ENCODE data around the genes TWNK and LDB1.

GRCh38 chr10:100912375-100912823, 364 bp upstream of the SLF2 start:
- PRO-cap = bidirectional peak, plus-strand start at chr10:100912963, minus-strand start at chr10:100912772

- PRO-cap = unidirectional peak, plus-strand start at chr10:100985626
Observed at GRCh38 chr10:100984692-100985887, 2.2 kb downstream of the MRPL43 start.

GRCh38 chr10:100987097-100988110, at the start of gene TWNK:
TWNK (plus strand) TSS chr10:100987543.
- PRO-cap = bidirectional peak, plus-strand start at chr10:100987555, minus-strand start at chr10:100987497

DNA sequence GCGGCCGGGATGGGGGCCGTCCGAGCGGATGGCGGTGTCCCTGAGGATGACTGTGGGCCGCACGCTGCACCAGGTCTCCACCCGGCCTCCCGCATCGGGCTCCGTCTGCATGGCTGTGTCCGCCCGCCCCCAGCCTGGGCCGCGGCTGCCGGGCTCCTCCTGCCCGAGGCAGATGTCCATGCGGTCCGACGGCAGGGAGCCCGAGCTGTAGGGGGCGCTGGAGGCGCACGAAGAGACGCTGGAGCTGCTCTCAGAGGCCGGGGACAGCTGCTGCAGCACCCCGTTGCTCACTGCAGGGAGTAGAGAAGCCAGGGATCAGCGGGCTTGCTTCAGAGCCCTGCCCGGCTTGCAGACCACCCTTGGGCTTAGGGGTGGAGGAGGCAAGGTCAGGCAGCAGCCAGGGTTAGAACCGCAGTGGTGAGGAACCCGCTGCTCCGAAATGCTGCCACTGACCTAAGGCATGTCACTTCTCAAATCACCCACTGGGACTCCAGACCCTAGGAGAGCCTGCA, 11.9 kb downstream of the PDZD7 start:
- PRO-cap = no peak

DNA sequence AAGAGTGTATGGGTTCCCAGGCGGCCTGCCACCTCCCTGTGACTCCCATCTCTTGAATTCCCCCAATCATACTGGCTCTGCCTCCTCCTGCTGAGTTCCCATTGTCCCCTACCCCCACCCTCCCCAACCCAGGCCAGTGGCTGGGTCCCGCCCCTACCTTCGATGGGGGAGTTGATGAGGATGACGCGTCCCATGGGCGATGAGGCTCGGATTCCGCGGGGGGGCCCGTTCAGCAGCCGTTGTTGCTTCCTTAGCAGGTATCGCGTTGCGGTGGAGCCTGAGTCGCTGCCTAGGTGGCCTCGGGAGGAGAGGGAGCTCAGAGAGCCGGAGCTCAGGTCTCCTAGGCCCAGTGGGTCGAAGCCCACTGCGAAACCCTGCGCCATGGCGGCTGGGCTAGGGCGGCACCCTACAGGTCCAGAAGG, 1.1 kb downstream of the PDZD7 start:
- PRO-cap = no peak

GRCh38 chr10:101095271-101095914, 33.6 kb downstream of the KAZALD1 start:
- PRO-cap = no peak

- PRO-cap = no peak
Observed at GRCh38 chr10:101134833-101135525, 3.9 kb downstream of the TLX1 start.

GRCh38 chr10:101136556-101137092, 5.5 kb downstream of the TLX1 start:
- PRO-cap = no peak

GRCh38 chr10:101397196-101397533, 43.2 kb downstream of the BTRC start:
- PRO-cap = no peak

DNA sequence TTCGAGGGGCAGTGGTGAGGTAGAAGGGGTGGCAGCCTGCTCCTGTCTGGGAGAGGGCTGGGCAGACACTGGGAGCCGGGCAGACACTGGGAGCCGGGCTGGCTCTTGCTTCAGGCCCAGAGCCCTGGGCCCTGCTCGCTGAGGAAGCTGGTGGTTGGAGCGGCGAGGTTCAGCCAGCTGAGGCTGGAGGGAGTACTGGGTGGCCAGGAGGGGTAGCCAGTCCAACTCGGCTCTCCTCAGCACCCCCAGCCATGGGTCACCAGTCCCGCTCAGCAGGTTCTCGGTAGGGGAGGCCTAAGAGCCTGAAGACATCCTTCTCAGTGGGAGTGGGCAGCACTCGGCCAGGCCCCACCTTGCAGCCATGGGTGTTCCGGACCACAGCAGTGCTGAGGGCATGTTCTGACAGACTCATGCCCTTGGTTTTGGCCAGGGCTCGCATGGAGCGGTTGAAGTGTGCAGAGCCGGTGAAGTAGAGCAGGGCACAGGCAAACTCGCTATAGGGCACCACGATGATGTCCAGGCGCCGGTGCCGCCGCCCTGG, 8.8 kb downstream of the POLL start:
- PRO-cap = no peak

DNA sequence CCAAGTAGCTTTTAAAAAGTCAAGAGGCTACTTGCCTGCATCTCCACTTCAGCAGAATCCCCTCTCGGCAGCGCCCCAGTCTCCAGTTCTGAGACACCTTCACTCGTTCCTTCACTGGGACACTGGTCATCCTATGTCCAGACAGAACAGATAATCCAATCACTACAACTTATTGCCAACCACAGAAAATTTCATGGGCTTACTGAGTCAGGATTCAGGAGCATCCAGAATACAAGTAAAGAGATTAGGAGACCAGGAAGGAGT, 18.7 kb downstream of the FBXW4 start:
- PRO-cap = no peak

DNA sequence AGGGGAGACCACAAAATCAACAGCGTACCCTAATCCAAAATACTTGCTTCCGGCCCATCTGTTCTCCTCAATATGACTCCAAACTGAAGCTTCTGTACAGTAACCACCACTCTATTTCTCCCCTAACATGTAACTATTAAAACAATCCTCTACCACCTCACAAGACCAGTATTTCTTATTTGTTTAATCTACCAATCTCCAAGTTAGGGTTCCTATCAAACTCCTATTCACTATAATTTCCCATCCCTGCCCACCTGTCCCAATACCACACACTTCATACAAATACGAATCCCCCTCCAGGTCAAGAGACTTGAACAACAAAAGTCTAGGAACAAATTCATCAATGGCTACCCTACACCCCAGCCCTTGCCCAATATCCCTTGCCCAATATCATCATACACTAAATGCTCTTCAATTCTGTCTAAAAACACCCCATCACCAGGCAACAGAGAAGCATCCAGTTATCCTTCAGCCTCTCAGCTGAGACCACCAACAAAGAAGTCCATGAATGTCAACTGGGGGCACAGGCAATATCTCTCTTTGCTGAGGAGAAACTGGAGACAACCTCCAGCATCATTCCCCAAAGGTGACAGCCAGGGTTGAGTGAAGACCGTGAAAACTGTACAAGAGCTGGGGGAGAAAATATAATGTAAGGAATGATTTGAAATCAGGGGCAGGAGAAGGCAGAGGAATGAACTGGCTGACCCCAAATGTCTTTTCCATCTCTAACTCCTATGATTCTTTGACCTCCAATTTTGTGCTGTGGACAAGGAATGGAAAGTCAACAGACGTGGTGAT, 7.4 kb downstream of the FBXW4 start:
- PRO-cap = no peak

- PRO-cap = no peak
Observed at GRCh38 chr10:101781262-101781811, 1.9 kb downstream of the NPM3 start.

DNA sequence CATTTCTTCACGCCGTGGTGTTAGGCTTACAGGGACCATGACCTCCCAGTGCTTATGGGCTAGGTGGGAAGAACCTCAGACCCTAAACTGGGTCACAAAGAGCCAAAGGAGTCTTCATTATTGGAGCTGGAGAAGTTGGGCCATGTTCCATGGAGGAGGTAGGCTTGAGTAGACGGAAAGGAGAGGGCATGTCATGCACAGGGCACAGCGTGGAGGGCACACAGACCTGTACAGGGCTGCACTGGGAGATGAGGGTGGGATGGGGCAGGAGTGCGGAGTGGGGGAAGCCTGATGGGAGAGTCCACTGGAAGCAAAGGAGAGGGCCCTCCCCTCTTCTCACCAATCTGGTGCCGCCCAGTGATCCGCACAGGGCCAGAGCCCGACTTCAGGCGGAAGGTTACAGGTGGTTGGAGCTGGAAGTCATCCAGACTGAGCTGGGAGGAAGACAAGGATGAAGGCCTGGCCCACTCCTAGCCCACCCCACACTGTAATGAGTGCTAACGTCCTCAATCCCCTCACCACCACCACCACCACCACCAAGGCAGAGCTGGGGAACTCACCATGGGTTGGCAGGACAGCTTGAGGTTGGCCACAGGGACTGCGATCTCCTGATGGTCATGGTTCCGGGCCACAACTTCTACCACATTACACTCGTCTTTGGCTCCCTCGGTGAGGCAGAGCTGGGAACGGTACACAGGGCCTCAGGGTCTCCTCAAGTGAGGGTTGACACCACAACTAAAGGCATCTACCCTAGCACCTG, 1.1 kb downstream of the NPM3 start:
- PRO-cap = no peak

DNA sequence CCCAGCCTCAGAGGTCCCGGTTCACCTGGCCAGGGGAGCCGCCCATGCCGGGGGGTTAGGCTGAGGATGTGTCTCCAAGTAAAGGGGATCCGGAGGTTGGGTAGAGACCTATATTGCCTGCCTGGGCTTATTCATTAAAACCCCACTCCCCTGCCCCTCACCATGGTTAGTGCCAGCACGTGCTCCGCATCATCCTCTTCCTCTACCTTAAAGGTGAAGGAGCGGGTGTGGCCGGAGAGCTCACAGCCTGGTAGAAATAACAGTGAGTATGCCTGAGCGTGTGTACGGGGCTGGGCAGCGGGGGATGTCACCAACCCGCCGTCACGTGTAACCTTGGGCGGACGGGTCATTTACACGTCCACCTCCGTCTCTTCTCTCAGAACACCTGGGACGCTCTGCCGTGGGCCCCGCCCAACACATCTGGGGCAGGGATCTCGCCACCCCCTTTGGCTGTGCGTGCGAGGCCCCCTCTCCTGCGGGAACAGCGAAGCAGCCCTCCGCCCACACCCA, 513 bp downstream of the NPM3 start:
- PRO-cap = no peak

DNA sequence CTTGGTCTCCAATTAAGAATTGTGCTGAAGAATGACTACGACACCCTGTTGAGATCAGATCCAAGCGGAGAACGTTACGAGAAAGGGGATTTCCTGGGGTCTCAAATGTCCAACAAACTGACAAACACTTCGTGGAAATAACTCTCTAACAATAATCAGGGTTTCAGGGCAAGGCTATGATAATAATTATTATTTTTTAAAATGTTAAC, 10.6 kb upstream of the NPM3 start:
- PRO-cap = no peak

DNA sequence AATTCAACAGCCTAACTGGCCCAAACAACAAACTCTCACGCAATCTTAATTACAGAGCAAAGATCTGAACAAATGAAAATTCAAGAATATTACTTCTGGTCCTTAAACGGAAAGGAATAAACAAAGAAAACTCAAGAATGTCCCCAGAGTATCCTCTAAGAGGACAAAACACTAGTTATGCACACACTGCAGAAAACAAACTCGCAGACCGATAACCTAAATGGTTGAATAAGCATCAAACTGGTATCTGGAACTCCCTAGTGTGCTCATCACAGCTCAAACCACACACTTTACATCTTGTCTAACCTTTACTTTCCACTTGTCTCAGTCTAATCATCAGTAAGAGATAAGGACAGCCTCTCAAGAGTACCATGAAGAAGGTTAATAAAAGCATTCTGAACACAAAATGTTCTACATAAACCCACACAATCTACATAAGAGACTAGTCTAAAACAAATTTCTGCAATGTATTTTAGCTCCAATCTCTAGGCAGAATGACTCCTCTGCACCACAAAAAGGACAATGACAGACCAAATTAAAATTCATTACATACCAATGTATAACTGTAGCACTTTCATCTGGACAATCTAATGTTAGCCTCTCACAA, 3.5 kb downstream of the OGA start:
- PRO-cap = no peak

- PRO-cap = no peak
Observed at GRCh38 chr10:101859399-101860093, 15.9 kb upstream of the KCNIP2 start.

DNA sequence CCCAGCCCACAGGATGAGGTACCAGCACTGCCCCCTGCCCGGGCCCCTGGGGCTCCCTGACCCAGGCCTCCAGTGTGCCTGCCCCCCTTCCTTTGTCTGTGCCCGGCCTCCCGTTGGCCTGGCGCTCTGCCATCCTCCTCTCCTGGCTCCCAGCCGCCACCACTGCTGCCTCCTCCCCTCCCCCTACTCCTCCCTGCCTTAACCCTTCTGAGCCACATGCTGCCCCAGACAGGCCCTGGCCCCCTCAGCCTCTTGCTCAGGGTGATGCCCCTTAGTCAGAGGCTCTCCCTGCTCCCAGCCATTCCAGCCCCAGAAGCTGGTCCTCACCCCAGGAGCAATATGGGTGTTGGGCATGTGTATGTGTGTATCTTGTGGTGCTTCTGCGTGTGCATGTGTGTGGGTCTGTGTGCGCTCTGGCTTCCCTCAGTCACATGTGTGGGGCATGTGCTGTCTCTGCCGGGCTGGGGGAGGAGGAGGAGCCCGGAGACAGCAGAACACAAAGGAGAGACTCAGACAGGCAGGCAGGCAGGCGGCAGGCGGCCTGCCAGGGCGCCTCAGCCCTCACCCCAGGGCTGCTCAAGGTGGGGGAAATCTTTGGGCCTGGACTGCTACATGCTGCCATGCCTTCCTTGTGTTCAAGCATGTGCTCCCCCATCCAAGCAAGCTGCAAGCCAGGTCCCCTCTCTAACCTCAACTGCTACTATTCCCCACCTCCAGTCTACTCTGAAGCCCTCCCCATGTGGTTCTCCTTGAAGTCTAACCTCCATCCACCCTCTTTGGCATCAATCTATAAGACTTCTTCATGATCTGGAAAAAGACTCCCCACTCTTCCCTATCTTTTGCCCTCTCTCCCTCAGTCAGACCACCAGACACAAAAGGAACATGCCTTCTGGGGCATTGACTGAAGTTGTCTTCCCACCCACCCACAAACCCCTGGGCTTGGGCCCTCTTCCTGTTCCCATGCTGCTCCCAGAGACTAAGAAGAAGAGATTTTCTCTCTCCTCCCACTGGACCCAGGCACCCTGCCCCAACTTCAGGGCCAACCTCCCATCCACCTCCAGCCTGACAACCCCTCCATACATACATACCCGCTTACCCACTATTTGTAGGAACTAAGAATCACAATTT, 2.3 kb downstream of the LDB1 start:
- PRO-cap = no peak

GRCh38 chr10:102120041-102121004, at the start of gene LDB1:
LDB1 (minus strand) TSS chr10:102120368.
- PRO-cap = bidirectional peak, plus-strand start at chr10:102120589, minus-strand start at chr10:102120487; bidirectional peak, plus-strand start at chr10:102120699, minus-strand start at chr10:102120763